Metastatic Liver Carcinoma in the Lung (tissue), 2 donors: Measurements from ENCODE around the genes PPP2R3B, SHOX and P2RY8.

DNA sequence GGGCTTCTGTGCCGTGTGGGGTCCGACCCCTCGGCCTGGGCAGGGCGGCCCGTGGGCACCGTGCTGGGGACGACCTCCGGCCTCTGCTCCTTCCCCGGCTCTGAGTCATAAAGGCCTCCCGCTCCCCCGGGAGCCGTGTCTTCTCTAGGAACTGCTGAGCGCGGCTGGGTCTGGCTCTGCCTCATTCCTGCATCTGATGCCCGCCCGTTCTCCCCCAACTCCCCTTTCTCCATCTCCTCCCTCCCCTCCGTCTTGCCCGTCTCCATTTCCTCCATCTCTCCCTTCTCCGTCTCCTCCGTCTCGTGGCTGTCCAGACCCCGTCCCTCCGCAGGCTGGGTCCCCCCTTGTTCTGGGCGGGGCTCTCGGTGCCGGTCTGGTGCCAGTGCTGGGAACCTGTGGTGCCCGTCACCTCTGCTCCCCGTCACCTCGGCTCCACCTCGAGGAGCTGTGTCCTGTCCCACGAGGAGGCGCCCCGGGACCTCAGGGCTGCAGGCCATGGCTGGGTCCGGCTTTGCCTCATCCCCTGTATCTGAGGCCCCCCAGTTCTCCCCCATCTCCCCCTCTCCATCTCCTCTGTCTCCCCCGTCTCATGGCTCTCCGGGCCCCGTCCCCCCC is 13.0 kb upstream of the GTPBP6 start:
- PRO-cap, 2 experiments = no peak in any of the 2 experiments

DNA sequence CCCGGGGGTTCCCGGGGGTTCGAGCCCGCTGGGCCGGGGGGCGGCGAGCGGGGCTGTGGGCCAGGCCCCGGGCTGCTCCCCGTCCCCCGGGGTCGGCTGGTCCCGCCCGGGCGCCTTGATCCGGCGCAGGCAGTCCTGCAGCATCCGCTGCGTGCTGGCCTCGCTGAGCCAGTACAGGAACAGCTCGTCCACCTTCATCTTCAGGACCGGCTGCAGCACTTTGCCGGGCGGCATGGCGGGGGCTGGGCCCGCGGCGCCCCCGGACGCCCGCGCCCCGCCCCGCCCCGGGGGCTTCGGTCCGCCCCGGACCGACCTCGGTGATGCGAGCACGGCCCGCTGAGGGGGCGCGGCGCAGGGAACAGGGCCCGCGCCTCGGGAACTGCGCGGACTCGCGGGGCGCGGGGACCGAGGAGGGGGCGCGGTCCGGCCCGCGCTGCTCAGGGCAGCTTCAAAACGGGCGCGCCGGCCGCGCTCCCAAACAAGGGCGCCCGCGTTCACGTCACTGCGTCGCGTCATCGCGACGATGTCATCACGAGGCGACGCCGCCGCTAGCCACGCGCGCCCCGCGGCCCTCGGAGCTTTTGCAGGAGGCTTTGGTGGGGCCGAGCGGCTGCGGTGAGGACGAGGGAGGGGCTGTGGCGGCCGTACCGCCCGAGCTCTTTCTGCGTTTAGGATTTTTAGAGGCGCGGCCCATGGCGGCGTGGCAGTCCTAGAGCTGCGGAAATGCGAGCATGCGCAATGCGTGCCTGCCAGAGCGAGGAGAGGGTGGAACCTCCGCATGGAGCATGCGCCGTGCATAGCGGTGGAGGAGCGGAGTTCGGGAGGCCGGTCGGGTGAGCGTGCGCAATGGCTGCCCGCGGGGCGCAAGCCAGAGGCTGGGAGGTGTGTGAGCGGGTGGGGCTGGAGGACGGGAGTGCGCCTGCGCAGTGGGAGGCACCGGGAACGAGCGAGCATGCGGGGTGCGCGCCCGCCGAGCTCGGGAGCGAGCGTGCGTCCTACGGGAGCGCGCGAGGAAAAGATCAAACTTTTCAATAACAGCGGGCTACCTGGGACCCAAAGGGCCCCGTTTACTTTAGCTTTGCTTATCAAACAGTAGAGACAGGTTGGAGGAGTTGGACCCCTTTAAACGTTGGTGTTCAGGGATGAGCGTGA is at the start of gene PPP2R3B:
TSS of gene PPP2R3B (minus strand) at position 450 of the 1,152 bp plus-strand sequence.
- PRO-cap, 2 experiments = peak in 2 of 2 experiments; most common plus-strand start position 515 of the sequence (in 1); most common minus-strand start position 506 of the sequence (in 2)

DNA sequence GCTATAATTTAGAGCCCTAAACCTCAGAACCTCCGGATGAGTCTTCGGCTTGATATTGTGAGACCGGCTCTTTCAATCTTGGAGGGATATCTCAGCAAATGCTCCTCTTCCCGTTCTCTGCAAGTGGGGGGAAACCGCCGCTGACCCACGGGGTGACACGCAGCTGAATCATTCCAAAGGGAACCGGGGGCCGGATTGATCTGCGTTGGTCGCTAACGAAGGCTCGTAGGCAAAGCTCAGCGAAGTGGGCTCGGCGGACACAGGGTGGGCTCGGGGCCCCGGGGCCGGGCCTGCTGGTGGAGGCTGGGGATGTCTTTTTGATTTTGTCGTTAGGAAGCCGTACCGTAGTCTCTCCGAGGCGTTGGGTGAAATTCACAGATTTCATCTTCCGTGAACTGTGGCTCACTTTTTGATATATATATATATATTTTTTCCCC is 110.6 kb upstream of the PPP2R3B start:
- PRO-cap, 2 experiments = no peak in any of the 2 experiments

DNA sequence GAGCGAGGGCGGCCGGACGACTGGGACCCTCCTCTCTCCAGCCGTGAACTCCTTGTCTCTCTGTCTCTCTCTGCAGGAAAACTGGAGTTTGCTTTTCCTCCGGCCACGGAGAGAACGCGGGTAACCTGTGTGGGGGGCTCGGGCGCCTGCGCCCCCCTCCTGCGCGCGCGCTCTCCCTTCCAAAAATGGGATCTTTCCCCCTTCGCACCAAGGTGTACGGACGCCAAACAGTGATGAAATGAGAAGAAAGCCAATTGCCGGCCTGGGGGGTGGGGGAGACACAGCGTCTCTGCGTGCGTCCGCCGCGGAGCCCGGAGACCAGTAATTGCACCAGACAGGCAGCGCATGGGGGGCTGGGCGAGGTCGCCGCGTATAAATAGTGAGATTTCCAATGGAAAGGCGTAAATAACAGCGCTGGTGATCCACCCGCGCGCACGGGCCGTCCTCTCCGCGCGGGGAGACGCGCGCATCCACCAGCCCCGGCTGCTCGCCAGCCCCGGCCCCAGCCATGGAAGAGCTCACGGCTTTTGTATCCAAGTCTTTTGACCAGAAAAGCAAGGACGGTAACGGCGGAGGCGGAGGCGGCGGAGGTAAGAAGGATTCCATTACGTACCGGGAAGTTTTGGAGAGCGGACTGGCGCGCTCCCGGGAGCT is at the start of gene SHOX:
TSS of gene SHOX (plus strand) at position 402 of the 654 bp plus-strand sequence.
- PRO-cap, 2 experiments = no peak in any of the 2 experiments

GRCh38 chrX:1390558-1391235 is 1.2 kb downstream of the SLC25A6 start:
- PRO-cap, 2 experiments = no peak in any of the 2 experiments

DNA sequence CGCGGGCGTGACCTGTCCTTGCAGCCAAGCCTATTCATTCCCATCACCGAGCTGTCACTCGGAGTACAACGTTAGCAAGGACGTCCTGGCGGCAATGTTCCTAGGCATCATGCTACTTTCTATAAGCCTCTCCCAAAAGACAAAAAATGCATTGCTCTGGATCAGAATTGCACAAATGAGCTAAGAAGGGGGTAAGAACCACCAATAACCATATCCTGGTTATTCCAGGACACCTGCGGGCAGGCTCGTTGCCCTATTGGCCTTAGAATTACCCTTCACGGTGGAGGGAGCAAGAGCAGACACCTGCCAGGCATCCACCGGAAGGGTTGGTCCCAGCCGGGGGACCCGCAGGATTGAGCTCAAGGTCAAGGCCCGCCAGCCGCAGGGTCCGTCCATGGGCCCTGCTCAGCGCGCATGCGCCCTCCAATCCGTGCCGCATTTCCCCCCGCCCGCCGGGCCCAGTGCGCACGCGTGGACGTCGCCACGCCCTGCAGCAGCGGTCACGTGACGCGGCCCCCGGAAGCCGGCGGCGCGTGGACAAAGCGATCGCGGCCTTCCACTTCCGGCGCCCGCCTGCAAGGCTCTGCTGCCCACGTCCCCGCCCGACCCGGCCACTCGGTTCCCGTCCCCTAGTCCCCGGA is 557 bp downstream of the SLC25A6 start:
- PRO-cap, 2 experiments = peak in 2 of 2 experiments; most common plus-strand start position 510 of the sequence (in 2); most common minus-strand start position 416 of the sequence (in 1)

DNA sequence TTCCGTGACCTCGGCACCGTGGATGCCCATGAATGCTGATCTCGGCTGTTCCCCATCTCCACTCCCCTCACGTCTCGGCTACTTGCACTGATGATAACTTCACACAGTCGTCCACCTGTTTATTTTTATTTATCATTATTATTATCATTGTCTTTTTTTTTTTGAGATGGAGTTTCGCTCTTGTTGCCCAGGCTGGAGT is 23.3 kb upstream of the SLC25A6 start:
- PRO-cap, 2 experiments = no peak in any of the 2 experiments

GRCh38 chrX:1443273-1443503 is 9.5 kb downstream of the ASMTL start:
- PRO-cap, 2 experiments = no peak in any of the 2 experiments

DNA sequence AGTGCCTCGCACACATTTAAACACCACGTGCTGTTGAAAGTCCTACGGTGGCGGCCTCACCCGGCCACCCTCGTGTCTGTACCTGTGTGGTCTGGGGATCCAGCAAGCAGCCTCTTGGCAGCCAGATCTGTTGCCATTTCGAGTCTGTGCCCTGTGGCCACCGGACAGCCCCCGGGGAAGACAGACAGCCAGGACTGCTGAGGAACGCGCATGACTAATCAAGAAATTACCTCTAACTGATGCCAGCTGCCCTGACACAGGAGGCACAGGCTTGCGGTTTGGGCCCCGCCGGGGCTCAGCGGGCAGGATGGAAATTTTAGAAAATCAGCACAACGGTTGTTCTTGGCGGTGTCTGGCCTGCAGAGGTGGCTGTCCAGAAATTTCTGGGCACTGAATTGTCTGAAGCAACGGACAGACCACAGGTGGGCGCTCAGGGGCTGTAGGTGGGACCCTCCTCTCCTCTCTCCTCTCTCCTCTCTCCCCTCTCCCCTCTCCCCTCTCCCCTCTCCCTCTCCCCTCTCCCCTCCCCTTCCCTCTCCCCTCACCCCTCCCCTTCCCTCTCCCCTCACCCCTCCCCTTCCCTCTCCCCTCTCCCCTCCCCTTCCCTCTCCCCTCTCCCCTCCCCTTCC is 15.7 kb upstream of the ASMTL start:
- PRO-cap, 2 experiments = no peak in any of the 2 experiments

DNA sequence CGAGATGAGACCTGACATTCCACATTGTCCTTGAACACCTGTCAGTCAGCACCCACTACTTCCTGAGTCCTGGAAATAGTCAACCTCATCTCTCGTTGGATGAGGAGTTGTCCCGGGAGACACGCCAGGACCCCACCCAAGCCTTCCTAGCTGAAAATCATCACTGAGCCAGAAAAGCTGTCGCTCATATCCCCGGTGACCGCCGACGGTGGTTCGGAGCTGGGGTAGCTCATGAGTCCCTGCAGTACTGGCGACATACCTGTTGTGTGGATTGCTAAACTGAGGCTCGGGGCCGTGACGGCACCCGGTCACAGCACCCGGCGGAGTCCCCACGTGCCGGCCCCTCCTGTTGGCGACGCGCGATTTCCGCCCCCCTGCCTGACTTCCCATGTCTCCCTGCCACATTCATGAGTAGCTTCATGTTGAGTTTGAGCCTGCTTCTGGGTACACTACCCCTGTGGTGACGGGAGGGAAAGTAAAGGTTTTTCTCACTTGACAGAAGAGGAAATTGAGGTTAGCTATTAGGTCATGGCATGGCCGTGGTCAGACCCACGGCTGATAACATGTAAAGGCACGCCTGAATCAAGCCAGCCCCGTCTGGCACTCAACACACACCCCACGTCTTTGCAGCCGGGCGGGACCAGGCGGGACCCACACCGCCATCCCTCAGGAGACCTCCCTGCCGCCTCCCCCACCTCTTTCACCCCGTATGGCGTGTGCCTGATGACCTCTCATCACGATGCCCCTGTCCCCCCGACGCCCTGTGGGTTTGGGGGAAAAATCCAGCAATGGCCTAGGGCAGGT is 29.5 kb downstream of the P2RY8 start:
- PRO-cap, 2 experiments = no peak in any of the 2 experiments

DNA sequence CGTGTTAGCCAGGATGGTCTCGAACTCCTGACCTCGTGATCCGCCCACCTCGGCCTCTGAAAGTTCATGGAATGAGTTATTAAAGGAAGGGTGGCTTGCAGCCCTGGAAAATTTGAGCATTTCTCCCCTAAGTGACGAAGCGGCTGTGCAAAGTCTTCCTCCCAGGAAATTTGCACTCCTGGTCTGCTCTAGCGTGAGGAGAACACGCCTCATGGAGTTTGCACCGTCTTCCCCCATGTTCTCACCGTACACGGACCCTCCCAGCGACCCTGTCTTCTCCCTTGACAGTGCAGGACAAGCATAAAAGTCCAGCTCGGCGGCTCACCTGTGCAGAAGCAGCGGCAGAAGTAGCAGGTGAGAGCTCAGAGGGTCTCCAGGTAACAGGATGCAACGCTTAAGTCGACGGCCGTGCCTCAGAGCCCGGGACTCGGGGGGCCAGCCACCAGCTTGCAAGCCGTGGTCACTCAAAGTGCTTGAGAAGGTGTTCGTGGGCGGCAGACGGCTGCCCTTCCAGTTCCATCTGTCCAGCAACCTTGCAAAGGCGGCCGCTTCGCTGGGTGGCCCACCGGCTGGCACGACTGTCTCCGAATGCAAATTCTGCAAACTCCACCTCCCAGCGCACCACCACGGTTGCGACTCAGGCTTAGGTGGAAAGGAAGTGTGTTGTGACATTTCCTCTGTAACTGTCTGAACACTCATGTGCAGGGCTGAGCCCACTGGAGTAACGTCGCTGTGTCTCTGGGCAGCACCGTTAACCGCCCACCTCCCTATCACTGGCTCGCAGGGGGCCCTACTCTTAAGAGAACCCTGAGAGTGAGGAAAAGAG is at the start of gene P2RY8:
TSS of gene P2RY8 (minus strand) at position 590 of the 826 bp plus-strand sequence.
- PRO-cap, 2 experiments = peak in 2 of 2 experiments; most common plus-strand start position 671 of the sequence (in 1); most common minus-strand start position 590 of the sequence (in 2)

DNA sequence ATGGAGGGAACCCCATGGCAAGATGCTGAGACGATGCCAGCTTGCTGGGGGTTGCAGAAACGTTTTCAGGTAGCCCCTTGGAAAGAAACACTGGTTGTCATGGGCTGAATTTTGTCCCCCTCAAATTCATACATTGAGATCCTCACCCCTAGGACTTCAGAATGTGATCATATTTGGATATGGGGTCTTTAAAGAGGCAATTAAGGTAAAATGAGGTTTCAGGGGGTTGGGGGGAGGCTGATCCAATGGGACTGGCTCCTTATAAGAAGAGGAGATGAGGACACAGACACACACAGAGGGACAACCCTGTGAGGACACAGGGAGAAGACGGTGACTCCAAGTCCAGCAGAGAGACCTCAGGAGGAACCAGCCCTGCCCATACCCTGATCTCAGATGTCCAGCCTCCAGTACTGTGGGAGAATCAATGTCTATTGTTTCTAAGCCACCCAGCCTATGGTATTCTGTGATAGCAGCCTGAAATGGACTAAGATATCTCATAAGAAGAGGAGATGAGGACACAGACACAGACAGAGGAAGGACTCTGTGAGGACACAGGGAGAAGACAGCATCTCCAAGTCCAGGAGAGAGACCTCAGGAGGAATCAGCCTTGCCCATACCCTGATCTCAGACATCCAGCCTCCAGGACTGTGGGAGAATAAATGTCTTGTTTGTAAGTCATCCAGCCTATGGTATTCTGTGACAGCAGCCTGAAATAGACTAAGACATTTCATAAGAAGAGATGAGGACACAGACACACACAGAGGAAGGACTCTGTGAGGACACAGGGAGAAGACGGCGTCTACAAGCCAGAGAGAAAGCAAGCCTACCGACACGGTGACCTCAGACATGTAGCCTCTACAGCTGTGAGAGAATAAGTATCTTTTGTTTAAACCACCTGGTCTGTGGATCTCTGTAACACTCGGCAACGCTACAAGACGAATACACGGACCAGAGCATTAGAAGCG is 112.3 kb downstream of the DHRSX start:
- PRO-cap, 2 experiments = no peak in any of the 2 experiments

- PRO-cap, 2 experiments = no peak in any of the 2 experiments
Measured at GRCh38 chrX:2477263-2477822, 23.4 kb downstream of the DHRSX start.

GRCh38 chrX:2488751-2489339 is 11.9 kb downstream of the DHRSX start:
- PRO-cap, 2 experiments = no peak in any of the 2 experiments

DNA sequence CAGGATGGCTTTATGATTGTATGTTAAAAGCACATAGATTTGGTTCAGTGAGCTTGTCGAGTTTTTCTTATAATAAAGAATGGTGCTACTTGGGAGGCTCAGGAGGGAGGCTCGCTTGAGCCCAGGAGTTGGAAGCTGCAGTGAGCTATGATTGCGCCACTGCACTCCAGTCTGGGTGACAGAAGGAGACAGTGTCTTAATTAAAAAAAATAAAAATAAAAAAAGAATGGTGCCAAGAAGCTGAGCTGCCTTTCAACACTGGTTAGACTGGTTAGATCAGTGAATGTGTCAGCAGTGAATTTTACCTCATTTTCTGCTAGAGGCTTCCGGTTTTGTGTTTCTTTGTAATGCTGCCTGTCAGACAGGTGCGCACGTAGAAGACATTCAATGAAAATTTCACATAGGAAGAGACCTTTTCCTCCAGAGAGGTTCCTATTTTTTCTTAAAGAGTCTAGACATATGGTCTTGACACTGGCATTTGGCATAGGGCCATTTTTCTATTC is 15.1 kb upstream of the ARSF start:
- PRO-cap, 2 experiments = no peak in any of the 2 experiments

DNA sequence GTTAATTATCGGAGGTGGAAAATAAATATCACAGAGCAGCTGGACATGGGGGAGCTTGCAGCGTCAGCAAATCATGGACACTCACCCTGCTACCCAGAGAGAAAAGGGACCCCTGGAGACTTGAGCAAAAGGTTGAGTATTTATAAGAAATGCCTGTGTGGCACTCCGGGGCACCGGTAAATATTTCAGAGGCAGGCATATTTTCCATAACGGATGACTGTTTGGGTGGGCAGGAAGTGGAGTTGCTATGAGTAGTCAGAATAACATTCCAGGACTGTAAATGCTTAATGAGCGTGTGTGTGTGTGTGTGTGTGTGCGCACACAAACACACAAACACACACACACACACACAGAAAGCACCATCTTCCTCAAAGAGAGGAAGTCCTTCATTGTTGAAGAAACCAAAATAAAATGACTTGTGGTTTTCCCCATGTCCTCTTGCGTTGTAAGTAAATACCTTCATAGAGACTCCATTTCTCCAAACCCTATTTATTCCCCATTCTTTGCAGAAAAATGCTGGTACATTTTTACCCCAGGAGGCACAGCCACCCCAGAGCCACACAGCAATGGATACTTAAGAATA is 74.6 kb downstream of the MXRA5 start:
- PRO-cap, 2 experiments = no peak in any of the 2 experiments

- PRO-cap, 2 experiments = no peak in any of the 2 experiments
Measured at GRCh38 chrX:3470190-3470861, 123.9 kb upstream of the MXRA5 start.

DNA sequence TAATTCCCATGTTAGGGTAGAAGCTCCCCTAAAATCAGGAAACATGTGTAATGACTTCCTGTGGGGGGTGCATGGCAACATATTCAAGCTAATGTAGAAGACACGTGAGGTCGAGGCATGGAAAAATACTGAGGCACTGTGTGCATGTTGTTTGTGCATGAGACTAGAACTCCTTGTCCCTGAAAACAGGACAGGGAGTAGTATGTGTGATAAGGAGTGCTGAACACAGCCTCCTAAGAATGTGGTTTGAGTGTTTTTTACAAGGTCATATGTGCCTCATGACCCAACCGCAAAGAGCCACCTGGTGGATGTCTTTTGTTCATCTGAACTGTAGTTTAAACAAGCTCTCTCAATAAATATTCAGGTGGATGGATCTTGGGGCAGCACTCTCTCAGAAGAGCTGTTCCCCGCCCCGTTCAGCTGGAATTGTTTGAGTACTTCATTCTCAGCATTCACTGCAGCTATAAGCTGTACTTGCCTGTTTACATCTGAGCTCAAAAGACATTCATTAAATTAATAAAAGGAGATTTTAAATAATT is 226.6 kb downstream of the NLGN4X start:
- PRO-cap, 2 experiments = no peak in any of the 2 experiments

DNA sequence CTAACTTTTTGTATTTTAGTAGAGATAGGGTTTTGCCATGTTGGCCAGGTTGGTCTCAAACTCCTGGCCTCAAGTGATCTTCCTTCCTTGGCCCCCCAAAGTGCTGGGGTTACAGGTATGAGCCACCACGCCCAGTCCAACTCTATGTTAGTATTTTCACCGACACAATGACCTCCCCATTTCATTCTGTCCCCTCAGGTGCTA is 146.0 kb downstream of the VCX3A start:
- PRO-cap, 2 experiments = no peak in any of the 2 experiments

DNA sequence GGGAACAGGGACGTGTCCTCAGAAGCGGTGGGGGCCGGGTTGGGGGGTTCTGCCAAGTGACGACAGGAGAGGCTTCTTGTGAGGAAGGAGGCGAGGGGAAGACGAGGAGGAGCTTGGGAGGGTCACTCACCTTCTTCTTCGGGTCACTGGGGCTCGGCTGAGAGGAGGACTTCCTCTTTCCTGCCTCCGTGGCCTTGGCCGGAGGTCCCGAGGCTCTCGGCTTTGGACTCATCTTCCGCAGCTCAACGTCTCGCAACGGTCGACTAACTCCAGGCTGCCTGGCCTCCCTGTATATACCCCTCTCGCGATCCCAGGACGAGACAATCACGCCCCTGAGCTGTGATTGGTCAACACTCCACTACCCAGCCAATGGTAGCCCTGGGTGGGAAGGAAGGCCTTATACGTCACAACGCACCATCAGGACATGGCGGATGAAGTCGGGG is 631 bp downstream of the VCX3A start:
- PRO-cap, 2 experiments = no peak in any of the 2 experiments